ENCODE measurements around a stretch of chr12.

GRCh38 chr12:128824355-128825169 lies 804 bp upstream of the SLC15A4 start:
- PRO-cap = no peak
- RAMPAGE, long total RNA = no peak
- RRBS = no CpG with 5 or more reads among the region's 26 CpGs

DNA sequence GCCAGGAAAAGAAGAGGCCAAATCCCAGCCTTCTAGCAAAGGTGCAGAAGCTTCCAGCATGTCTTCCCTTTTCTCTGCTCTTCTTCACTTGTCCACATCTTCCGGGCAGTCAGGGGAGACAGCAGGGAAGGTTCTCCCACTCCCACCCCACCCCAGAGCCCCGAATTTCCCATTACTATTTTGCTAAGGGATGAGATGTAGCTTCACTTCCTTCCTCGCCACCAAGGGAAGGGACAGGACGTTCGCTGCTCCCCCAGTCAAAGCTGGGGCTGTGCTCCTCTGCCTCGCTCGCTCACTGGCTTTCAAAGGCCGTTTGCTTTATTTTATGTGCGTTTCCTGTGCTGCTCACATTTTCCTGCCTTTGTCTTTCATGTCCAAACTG lies 76.2 kb upstream of the FZD10 start:
- PRO-cap = no peak
- RAMPAGE, long total RNA = no peak
- RRBS = no CpG with 5 or more reads among the region's 9 CpGs

DNA sequence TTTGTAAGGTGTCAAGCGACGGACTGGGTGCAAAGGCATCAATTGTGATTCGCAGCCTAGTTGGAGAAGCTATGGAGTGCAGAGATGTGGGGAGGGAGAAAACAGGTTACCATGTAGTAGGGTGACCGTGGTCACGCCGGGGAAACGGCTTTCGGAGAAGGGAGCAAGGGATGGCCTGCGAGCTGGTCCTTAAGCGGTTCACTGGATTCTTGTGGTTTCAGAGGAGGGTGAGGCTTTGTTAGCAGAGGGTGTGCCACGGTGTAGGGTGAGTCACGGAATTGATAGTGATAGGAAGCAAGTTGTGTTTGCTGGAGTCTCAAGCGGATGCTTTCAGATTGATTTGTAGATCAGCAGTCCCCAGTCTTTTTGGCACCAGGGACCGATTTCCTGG lies 2.3 kb downstream of the PIWIL1 start:
- PRO-cap = no peak
- RAMPAGE, long total RNA = no peak
- RRBS = no CpG with 5 or more reads among the region's 14 CpGs

GRCh38 chr12:130717087-130717557 lies 1.0 kb upstream of the RIMBP2 start:
- PRO-cap = no peak
- RAMPAGE, long total RNA = no peak
- RRBS = no CpG with 5 or more reads among the region's 9 CpGs

- PRO-cap = no peak
- RAMPAGE, long total RNA = no peak
- RRBS = no CpG with 5 or more reads among the region's 3 CpGs
Observed at GRCh38 chr12:130801119-130801357, 38.0 kb downstream of the STX2 start.

- PRO-cap = no peak
- RAMPAGE, long total RNA = no peak
- RRBS = no CpG with 5 or more reads among the region's 13 CpGs
Observed at GRCh38 chr12:130821200-130821948, 17.7 kb downstream of the STX2 start.

DNA sequence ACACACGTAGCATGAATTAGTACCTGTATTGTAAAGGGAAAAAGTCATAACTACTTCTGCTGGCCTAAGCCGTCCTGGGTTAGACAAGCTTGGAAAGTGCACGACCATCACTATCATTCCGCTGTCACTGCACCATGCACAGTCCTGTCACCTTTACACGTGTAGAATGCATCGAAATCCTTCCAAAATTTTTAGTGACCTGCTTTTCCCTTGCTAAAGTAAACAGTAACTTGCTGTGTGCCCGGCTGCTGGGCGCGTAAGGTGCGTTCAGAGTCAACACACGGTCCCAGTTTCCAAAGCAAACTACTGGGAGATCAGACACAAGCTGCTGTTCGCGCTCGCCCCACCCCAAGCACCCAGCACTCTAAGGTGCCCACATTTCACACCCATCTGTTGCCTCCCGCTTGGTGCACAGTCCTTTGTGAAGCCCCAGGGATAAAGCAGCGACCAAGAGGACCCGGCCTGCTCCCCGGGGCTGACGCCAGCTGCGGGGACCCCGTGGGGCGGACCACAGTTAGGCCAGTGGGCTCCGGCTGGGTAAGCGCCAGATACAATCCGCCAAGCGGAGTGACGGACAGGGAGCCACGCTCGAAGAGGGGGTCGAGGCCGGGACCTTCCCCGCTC lies 776 bp downstream of the STX2 start:
- PRO-cap = no peak
- RAMPAGE, long total RNA = no peak
- RRBS = 2% methylated on average over 11 of the region's 32 CpGs

DNA sequence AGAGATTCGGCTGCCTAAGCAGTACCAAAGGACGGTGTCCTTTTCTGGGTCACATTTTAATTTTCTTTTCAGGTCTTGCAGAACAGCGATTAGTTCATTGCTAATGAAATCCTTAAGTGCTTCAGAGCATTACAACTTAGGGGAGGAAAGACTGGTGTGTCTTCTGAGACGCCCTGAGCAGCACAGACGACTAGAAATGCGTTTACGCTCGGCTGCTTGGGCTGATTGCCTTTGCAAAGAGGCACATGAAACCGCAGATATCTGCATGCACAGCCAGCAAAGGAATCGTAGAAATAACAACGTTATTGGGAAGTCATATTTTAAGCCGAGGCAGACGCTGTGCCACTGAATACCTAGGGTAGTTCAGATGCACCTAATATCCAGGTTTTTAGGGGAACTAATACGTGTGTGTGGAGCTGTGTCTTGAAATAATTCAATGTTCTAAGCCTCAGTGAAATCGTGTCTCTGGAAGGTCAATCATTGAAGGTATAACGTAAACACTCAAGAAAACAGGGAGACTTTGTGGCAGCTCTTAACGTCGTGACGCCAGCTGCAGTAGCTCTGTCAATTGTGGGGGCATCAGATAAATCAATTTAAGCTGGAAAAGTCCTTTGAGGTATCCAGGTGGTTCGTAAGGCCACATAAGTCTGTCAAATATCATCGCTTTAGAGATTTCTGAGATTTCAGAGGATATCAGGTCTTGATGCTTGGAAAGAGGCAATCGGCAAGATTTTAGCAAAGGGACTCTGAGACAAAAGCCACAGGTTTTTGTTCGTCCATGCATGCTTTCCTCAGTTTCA lies 36.9 kb upstream of the ADGRD1 start:
- PRO-cap = no peak
- RAMPAGE, long total RNA = no peak
- RRBS = no CpG with 5 or more reads among the region's 23 CpGs

GRCh38 chr12:130957047-130957505 lies 3.4 kb downstream of the ADGRD1 start:
- PRO-cap = no peak
- RAMPAGE, long total RNA = no peak
- RRBS = no CpG with 5 or more reads among the region's 8 CpGs

DNA sequence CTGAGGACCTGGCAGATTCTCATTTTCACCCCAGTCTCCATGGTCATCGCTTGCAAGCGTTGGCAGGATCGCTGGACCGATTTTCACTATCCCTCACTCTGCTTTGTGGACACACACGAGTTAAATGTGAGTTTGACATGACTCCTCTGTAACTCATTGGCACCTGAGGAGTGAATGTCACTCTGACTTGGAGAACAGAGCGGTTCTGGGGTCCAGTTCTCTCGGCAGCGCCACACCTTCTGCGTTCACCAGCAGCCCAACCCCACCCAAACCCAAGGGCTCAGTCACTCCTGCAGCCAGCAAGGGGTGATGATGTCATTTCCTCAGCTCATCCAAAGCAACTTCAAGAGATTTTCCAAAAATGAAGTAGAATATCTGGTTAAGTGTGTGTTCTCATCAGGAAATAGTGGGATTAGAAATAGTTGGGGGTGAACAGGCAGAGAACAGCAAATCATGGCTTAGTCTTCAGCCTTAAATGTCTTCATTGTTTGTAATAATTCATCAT lies 36.3 kb downstream of the ADGRD1 start:
- PRO-cap = no peak
- RAMPAGE, long total RNA = no peak
- RRBS = no CpG with 5 or more reads among the region's 9 CpGs

- PRO-cap = no peak
- RAMPAGE, long total RNA = no peak
- RRBS = 48% methylated on average over 3 of the region's 16 CpGs
Observed at GRCh38 chr12:131102956-131103519, 149.3 kb downstream of the ADGRD1 start.

DNA sequence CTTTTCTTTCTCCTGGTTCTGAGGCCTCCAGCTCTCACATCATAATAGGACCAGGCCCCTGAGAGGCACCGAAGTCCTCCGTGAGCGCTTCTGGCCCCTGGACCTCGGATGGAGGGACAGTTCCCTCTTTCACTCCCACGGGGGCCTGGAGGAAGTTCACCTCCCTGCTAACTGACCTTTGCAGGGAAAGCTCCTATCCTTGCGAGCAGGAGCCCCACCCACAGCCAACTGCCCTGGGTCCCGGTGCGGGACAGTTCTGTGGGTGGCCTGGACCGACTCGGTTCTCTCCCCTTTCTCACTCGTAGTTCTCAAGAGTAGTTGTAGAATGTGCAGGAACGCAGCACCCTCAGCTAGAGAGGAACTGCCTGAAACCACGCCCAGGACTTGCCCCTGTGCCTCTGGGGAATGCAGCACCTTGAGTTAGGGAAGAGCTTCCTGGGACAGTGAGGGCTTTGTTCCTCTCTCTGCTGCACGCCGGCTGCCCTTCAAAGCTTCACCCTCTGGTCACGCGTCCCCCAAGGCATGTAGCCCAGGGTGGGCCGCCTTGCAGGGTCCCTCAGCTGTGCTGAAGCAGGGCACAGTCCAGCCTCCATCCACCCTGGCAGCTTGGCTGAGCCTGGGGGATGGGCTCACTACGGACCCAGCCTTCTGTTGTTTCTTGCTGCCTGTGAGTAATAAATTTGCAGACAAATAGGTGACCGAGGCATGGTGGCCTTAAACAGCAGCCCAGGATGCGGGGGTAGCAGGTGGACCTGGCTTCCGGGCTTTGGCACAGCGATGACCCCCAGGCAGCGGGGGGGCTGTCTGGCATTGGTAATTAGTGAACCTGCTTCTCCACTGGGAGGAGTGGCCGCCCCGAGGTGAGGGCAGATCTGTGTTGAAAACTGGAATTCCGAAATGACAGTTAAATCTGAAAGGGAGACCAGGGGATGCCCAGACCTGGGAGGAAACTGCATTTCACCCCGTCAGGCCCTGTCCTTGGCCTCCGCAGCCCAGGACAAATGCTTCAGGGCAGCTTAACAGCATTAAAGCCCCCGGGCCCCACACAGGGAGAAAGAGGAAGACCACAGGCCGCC lies 264.7 kb downstream of the ADGRD1 start:
- PRO-cap = no peak
- RAMPAGE, long total RNA = no peak
- RRBS = no CpG with 5 or more reads among the region's 31 CpGs

DNA sequence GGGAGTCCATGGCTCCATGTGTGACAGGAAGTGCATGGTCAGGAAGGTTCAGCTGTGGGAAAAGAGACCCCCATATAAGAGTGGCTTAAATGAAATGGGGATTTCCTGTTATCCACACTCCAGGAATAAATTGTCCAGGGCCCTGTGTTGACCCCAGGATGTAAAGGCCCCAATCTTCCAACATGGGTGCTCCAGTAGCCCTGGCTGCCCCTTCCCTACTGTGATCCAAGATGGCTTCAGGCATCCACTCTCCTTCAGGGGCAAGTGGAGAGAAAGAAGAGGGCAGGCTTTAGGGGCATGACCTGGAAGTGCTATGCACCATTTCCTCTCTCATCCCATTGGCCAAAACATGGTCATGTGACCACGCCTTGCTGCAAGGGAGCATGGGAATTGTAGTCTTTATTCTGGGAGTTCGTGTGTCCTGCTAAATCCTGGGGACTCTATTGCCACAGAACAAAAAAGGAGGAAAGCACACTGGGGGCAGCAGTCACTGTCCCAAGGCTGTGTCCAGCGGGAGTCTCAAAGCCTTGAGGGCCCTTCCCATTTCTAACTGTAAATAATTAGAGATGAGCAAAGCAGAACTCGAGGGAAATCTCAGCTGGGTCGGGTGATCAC lies 289.2 kb downstream of the ADGRD1 start:
- PRO-cap = no peak
- RAMPAGE, long total RNA = no peak
- RRBS = no CpG with 5 or more reads among the region's 5 CpGs

GRCh38 chr12:131264512-131265066 lies 310.9 kb downstream of the ADGRD1 start:
- PRO-cap = no peak
- RAMPAGE, long total RNA = no peak
- RRBS = no CpG with 5 or more reads among the region's 13 CpGs

GRCh38 chr12:131620334-131621622 lies 90.1 kb upstream of the SFSWAP start:
- PRO-cap = no peak
- RAMPAGE, long total RNA = no peak
- RRBS = 57% methylated on average over 5 of the region's 37 CpGs

DNA sequence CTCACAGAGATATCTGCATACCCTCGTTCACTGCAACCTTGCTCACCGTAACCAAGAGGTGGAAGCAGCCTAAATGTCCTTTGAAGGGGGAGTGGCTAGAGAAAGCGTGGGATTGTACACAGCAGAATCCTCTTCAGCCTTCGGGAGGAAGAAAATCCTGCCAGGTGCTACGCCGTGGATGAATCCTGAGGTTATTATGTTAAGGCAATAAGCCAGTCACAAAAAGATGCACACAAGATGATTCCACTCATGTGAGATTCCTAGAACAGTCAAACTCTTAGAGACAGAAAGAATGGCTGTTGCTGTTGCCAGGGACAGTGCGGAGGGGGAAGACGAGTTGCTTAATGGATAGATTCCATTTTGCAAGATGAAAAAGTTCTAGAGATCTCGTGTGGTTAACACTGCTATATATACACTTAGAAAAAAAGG lies 39.6 kb upstream of the SFSWAP start:
- PRO-cap = no peak
- RAMPAGE, long total RNA = no peak
- RRBS = no CpG with 5 or more reads among the region's 9 CpGs

DNA sequence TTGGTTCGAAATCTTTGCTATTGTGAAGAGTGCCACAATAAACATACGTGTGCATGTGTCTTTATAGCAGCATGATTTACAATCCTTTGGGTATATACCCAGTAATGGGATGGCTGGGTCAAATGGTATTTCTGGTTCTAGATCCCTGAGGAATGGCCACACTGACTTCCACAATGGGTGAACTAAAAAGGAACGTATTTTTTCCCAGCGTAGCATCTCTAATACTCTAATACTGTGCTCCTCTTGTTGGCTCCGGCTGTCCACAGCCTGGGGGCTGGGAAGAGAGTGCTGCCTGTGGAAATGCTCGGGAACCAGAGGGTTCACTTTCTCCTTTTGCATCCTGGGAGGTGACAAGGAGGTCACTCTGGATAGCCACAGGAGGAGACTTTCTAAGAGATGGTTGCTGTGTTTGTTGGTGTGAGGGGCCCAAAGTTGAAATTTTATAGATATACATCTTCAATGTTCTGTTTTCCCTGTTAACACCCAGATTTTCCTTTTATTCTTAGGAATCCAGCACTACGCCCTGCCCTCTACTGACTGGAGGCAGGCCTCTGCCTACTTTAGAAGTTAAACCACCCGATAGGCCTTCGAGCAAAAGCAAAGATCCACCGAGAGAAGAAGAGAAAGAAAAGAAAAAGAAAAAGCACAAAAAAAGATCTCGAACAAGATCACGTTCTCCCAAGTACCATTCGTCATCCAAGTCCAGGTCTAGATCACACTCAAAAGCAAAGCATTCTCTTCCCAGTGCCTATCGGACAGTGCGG lies 50.5 kb upstream of the MMP17 start:
- PRO-cap = no peak
- RAMPAGE, long total RNA = no peak
- RRBS = no CpG with 5 or more reads among the region's 15 CpGs

DNA sequence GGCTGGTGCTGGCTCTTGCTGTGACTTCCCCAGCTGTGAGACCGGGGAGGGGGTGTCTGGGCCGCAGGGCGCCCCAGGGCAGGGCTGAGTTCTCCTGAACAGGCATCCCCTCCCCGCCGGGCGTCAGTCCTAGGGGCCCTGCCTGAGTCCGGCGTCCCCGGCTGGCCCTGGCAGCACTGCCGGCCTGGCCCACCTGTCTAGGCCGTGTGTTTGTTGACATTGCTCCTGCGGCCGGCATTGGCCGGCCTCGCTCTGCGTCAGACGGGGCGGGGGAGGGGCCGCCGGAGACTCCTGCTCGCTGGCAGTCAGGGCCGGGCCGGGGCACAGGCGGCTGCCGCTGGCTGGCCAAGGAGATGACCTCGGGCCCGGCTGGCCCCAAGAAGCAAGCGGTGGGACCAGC lies 1.5 kb downstream of the ULK1 start:
- PRO-cap = bidirectional peak, plus-strand start at position 308 of the sequence, minus-strand start at position 178 of the sequence
- RAMPAGE, long total RNA = no peak
- RRBS = 2% methylated on average over 18 of the region's 28 CpGs

GRCh38 chr12:131896371-131897466 lies 2.3 kb downstream of the ULK1 start:
- PRO-cap = no peak
- RAMPAGE, long total RNA = no peak
- RRBS = 27% methylated on average over 4 of the region's 39 CpGs

GRCh38 chr12:131932045-131933101 lies 3.3 kb downstream of the PUS1 start:
- PRO-cap = no peak
- RAMPAGE, long total RNA = no peak
- RRBS = 100% methylated on average over 4 of the region's 23 CpGs

Measured in lung (tissue), 4 donors.